Metastatic Breast Carcinoma in the Ovary (tissue), 3 donors: ENCODE measurements around a stretch of chr19.

DNA sequence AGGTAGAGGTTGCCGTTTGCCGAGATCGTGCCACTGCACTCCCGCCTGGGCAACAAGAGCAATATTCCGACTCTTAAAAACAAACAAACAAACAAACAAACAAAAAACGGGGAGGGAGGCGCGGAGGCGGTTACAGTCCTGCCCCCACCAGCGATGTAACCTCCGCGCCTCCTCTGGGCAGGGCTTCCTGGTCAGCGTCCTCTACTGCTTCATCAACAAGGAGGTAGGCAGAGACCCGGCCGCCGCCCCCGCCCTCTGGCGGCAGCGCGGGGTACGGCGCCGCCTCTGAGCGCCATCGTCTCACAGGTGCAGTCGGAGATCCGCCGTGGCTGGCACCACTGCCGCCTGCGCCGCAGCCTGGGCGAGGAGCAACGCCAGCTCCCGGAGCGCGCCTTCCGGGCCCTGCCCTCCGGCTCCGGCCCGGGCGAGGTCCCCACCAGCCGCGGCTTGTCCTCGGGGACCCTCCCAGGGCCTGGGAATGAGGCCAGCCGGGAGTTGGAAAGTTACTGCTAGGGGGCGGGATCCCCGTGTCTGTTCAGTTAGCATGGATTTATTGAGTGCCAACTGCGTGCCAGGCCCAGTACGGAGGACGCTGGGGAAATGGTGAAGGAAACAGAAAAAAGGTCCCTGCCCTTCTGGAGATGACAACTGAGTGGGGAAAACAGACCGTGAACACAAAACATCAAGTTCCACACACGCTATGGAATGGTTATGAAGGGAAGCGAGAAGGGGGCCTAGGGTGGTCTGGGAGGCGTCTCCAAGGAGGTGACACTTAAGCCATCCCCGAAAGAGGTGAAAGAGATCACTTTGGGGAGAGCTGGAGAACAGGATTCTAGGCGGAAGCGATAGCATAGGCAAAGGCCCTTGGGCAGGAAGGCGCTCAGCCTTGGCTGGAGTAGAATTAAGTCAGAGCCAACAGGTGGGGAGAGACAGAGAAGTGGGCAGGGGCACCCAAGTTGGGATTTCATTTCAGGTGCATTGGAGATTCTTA lies 10.0 kb downstream of the SNRPD2 start:
- PRO-cap, 3 experiments: peak in 3 of 3 experiments; most common plus-strand start position 315 of the sequence (in 2); most common minus-strand start position 202 of the sequence (in 2)

DNA sequence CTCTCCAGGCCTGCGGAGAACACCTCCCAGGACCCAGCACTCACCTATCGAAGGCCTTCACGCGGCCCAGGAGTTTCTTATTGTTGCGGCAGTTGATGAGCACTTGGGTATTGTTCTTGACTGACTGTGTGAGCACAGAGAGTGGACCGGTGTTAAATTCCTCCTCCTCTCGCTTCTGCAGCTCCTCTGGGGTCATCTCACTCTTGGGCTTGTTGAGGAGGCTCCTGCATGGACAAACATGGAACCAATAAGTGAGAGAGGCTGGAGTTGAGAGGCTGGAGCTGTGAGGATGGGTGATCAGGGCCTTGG lies 3.5 kb downstream of the SNRPD2 start:
- PRO-cap, 3 experiments: no peak in any of the 3 experiments

DNA sequence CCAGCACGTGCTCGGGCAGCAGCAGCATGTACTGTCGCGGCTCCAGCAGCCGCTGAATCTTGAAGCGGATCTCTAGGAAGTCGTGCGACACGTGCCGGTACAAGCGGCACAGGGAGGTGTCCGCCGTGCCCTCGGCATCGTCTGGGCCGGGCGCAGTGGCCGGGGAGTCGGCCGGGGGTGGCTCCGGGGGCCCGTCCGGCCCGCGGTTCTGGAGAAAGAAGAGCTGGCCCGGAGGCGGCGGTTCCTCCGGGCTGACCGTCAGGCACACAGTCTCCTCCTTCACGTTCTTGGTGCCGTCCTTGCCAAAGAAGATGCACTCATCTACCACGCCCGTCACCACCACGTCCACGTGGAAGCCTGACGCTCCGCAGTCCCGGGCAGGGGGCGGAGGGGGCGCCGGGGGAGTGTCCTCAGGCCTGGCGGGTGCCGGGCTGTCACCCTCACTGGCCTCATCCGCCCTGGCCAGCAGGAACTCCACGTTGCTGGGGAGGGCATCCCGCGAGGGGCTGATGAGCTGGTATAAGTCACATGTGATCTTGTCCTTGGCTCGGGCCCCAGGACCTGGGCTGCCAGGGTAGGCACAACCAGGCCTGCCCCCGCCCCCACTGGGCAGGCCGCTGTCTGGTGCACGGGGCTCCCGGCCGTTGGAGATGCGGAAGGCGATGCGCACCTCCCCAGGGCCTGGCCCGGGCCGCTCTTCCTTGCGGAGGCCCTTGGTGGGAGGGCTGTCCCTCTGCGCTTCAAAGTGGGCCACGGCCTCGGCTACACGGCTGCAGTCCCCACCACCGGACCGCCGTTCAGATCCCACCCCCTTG lies 18.4 kb downstream of the FBXO46 start:
- PRO-cap, 3 experiments: no peak in any of the 3 experiments

- PRO-cap, 3 experiments: no peak in any of the 3 experiments
These were observed 12.7 kb downstream of the FBXO46 start for GRCh38 chr19:45718035-45718400.

DNA sequence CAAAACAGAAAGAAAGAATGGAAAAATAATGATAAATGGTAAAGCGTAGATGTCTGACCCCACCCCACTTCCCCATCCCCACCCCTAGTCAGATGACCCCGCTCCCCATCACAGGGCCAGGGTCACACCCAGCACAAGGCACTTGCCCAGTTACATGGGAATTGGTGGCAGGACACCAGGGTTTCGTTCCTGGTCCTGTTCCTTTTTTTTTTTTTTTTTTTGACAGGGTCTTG lies 9.4 kb downstream of the FBXO46 start:
- PRO-cap, 3 experiments: no peak in any of the 3 experiments

DNA sequence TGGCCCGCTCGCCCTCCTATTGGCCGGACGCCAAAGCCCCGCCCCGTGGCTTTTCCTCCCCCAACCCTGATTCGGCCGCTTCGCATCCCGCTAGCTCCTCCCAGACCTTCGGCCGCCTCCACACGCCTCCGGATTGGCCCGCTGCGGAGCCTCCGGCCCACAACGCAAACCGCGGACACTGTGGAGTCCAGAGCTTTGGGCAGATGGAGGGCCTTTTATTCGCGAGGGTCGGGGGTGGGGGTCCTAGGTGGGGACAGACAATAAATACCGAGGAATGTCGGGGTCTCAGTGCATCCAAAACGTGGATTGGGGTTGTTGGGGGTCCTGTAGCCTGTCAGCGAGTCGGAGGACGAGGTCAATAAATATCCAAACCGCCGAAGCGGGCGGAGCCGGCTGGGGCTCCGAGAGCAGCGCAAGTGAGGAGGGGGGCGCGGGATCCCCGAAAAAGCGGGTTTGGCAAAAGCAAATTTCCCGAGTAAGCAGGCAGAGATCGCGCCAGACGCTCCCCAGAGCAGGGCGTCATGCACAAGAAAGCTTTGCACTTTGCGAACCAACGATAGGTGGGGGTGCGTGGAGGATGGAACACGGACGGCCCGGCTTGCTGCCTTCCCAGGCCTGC lies 580 bp upstream of the SIX5 start:
- PRO-cap, 3 experiments: peak in 3 of 3 experiments; most common plus-strand start position 190 of the sequence (in 3)

GRCh38 chr19:45781444-45782151 lies 692 bp downstream of the DMPK start:
- PRO-cap, 3 experiments: no peak in any of the 3 experiments

DNA sequence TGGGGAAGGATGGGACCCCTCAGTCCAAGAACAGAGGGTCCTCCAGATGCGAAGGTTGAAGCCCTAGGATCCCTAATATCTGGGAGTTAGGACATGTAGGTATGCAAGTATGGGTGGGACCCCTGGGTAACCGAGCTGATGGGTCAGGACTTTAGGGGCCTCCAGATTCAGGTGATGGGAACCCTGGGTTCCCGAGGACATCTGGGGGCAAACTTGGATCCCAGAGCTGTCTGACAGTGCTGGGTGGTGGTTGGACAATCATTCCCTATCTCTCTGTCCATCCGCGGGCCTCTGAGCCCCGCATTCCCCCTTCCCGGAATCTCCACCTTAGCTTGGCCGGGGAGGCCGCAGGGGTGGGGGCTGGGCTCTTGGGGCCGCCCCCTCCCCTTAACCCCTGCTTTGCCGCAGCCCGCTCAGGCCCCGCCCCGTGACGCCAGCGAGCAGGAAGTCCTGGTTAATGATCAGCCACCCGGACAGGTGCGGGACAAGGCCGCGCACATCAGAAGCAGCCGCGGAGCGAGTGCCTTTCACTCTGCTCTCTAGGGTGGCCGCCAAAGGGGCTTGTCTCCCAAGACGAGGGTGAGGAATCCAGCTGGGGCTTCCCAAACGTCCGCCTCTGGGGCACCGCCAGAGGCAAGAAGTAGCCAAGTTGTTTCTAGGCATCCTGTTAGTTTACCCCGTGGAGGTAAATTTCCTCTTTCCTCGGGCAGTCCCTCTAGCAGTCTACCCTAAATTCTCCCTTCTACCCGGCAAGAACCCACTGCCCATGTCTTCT lies 3.3 kb downstream of the IRF2BP1 start:
- PRO-cap, 3 experiments: peak in 2 of 3 experiments; most common plus-strand start position 468 of the sequence (in 2); most common minus-strand start position 329 of the sequence (in 1)

- PRO-cap, 3 experiments: peak in 3 of 3 experiments; most common plus-strand start chr19:45886908 (in 2); most common minus-strand start chr19:45886634 (in 1)
These were observed 575 bp upstream of the IRF2BP1 start for GRCh38 chr19:45886333-45887098.

DNA sequence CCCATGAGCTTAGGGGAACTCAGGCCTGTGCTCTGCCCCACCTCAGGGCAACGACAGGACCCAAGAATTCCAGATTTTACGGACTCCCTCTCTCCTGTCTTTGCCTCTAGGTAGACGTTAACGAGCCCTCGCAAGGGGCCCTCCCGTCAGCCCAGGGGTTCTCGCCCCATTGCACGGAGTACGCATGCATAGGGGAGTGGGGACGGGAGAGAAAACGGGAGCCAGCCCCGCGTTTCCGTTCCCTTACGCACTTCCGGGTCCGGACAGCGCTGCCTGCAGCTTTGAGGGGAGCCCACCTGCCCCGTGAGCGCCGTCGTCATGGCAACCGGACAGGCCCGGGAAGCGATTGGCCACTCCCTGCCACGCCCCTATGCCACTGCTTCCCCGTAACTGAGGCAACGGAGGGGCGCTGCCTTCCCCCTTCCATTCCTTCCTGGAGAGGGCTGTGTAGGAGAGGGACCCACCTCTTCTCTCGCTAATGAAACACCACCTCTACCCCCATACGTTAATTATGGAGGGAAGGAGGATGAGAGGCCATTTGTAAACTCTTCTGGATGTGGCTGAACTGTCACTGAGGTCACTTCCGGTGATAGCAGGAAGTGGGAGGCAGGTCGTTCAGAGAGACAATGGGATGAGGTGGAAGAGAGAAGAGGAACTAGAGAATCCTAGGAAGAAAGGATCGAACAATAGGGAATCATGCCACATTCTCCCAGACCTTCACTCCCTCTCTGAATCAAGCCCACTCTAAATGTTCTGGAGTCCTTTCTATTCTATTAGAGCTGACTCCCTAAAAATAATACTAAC lies 20.6 kb downstream of the NOVA2 start:
- PRO-cap, 3 experiments: no peak in any of the 3 experiments

GRCh38 chr19:46185074-46185410 lies 37.0 kb downstream of the IGFL2 start:
- PRO-cap, 3 experiments: no peak in any of the 3 experiments

DNA sequence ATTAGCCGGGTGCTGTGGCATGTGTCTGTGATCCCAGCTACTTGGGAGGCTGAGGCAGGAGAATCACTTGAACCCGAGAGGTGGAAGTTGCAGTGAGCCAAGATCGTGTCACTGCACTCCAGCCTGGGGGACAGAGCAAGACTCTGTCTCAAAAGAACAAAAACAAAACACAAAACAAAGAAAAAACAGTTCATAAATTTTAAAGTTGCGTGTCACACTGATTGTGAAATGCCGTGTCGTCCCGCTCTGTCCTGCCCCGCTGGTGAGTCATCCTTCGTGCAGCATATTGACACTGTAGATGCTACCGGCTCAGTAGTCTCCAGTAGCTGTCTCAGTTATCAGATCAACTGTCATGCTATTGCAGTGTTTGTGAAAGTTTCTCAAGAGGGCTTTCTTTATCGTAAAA lies 36.5 kb upstream of the IGFL1 start:
- PRO-cap, 3 experiments: no peak in any of the 3 experiments

DNA sequence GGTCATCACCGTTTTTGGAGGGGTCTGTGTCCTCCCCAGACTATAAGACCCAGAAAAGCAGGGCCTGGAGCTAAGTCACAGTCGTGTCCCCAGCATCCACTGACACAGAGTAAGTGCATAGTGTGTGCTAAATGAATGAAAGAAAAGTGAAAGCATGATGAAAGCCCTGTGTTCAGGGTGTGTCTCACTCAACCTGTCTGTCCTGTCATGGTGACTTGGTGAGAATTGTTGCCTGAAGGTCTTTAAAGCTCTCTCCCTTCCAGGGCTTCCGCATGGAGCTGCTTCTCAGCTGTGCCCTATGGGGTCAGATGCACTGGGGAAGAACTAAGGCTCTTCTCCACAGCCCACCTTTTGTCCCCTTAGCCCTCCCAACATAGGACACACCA lies 20.5 kb upstream of the IGFL1 start:
- PRO-cap, 3 experiments: no peak in any of the 3 experiments

DNA sequence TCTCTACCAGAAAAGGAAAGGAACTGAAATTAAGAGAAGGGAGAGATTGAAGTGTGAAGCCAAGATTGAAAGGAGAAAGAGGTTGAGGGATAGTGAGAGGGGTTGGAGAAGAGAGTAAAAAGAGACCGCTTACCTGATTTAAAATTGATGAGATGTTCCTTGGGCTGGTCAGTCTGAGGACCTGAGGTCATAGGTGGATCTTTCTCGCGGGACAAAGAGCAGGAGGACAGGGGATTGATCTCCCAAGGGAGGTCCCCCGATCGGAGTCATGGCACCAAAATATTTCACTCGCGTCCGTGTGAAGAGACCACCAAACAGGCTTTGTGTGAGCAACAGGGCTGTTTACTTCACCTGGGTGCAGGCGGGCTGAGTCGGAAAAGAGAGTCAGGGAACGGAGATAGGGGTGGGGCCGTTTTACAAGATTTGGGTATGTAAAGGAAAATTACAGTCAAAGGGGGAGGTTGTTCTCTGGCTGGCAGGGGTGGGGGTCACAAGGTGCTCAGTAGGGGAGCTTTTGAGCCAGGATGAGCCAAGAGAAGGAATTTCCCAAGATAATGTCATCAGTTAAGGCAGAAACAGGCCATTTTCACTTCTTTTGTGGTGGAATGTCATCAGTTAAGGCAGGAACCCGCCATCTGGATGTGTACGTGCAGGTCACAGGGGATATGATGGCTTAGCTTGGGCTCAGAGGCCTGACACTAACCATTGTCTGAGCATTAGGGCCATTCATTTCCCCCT lies 18.5 kb upstream of the HIF3A start:
- PRO-cap, 3 experiments: no peak in any of the 3 experiments

- PRO-cap, 3 experiments: no peak in any of the 3 experiments
These were observed 7.8 kb upstream of the HIF3A start for GRCh38 chr19:46288860-46289723.

DNA sequence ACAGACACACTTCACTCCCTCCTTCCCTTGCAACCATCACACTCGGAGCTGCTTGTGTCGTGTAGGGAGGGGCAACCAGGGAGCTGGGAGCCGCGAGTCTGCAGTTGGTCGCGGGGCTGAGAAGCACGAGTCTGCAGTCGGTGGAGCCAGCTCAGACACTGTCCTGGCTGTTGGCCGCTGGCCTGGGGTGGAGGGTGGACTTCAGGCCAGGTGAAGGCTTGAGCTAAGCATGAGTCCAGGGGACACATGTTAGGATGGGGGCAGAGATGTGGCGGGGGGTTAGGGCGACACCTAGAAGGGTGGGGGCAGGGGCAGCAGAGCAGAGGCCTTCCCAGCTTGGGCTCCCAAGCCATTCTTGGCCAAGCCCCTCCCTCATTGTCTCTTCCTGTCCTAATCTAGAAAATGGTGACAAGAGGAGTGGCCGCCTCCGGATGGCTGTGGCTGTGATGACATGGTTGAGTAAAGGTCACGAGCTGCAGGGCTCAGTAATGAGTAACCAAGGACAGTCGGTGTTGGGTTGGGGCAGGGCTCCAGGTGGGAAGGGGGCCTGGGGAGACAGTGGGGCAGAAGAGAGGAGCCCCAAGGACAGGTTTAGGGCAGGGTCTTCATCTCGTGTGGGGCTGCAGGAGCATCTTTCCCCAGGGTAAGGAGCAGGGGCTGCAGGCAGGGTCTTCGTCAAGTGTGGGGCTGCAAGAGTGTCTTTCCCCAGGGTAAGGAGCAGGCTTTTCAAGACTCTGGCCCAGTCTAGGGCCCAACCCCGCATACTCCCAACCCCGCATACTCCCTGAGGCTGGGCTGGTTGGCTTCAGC lies 8.6 kb downstream of the PPP5C start:
- PRO-cap, 3 experiments: no peak in any of the 3 experiments

- PRO-cap, 3 experiments: peak in 1 of 3 experiments; most common plus-strand start chr19:46378467 (in 1)
These were observed 31.2 kb downstream of the PPP5C start for GRCh38 chr19:46377934-46378680.

GRCh38 chr19:46383635-46384194 lies 29.6 kb downstream of the CCDC8 start:
- PRO-cap, 3 experiments: no peak in any of the 3 experiments

- PRO-cap, 3 experiments: no peak in any of the 3 experiments
These were observed 8.9 kb downstream of the CCDC8 start for GRCh38 chr19:46404461-46404935.

GRCh38 chr19:46415766-46416966 lies 2.8 kb upstream of the CCDC8 start:
- PRO-cap, 3 experiments: peak in 2 of 3 experiments; most common plus-strand start chr19:46416690 (in 1); most common minus-strand start chr19:46416490 (in 1)